Measurements from ENCODE around the gene LRRC10B.

GRCh38 chr11:60476977-60477581 lies 15.5 kb upstream of the MS4A12 start:
- RRBS = no CpG with 5 or more reads among the region's 6 CpGs

DNA sequence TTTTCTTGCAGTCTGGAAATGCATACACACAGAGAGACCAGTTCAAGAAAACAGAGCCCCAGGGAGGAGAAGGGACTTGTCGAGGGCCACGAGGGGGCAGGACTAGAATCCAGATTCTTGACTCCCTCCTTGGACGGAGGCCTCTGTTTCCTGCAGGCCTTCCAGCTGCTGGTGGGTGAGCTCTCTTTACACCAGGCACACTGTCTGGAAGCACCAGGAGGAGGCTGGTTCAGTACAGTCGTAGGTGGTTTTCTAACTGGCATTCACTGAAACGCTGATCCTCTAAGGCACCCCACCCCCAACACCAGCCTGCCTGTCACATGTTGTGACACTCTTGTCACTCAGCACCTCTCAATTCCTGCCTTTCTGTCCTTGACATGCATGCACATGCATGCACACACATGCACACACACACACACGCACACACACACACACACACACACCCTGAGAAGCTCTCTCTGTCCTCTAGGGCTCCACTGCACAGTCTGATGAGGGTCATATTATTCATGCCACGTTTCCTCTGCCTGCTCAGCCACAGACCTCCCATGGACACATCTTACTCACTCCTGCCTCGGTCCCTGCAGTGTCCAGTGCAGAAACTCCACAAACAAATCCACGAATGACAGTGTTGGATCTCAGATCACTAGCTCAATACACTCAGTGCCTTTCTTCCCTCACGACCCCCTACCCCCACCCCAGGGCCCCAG lies 790 bp downstream of the MS4A10 start:
- RRBS = no CpG with 5 or more reads among the region's 10 CpGs

GRCh38 chr11:60854164-60854598 lies 1.6 kb downstream of the PTGDR2 start:
- RRBS = no CpG with 5 or more reads among the region's 7 CpGs

DNA sequence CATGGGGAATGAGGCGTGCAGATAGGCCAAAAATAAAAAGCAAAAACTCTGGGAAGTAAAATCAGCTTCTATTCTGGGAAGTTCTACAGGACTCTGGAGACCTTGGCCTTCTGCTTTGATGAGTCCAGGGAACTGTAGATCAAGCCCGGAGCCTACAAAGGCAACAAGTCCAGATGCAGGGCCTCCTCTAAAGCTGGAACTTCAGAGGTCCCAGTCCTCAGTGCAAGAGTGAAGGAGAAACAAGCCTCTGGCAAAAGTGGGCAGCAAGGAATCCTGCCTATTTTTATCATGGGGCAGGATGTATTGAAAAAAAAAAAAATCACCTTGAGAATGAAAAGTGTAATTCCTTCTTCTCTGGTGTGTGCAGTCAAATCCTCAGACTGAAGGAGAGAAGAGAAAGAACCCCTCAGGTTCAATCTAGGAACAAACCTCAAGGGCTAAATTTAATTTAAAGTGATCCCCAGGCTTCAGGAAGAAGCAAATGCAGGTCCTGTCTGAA lies 11.5 kb downstream of the ZP1 start:
- RRBS = no CpG with 5 or more reads among the region's 2 CpGs

DNA sequence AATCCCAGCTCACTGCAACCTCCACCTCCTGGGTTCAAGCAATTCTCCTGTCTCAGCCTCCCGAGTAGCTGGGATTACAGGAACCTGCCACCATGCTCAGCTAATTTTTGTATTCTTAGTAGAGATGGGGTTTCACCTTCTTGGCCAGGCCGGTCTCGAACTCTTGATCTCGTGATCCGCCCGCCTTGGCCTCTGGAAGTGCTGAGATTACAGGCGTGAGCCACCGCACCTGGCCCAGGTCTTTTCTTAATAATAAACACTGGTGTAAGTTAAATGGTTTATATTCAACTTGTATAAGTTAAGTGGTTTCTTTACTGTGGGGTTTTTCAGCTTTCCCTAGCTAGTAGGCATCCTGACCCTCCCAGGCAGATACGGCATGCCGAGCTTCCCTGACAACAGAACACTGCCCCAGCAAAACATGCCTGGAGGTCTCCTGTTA lies 17.0 kb downstream of the PRPF19 start:
- RRBS = no CpG with 5 or more reads among the region's 10 CpGs

- RRBS = no CpG with 5 or more reads among the region's 3 CpGs
These were observed 8.4 kb downstream of the TMEM132A start for GRCh38 chr11:60932565-60933237.

- RRBS = no CpG with 5 or more reads among the region's 2 CpGs
These were observed 25.9 kb upstream of the CD5 start for GRCh38 chr11:61076401-61076795.

- RRBS = no CpG with 5 or more reads among the region's 14 CpGs
These were observed 18.6 kb downstream of the CD5 start for GRCh38 chr11:61120431-61121663.

- RRBS = no CpG with 5 or more reads among the region's 5 CpGs
These were observed 10.9 kb downstream of the VPS37C start for GRCh38 chr11:61150303-61150697.

- RRBS = no CpG with 5 or more reads among the region's 9 CpGs
These were observed 3.7 kb upstream of the VPS37C start for GRCh38 chr11:61164828-61165397.

DNA sequence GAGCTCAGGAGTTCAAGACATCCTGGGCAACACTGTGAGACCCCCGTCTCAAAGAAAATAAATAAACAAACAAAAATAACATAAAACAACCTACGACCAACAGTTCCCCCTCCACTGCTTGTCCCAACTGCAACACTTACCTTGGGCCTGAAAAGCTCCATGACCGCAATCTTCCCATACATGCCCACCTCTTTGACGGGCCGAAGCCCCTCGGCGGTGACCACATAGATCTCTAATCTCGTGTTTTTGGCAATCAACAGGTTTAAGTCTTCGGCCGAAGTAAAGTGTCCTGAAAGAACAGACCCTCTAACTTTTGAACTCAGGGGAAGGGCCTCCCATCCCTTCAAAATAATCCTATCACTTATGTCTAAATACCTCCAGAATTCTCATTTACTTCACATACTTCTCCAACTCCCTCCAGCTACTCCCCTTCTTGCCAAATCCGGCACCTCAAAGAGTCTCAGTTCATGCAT lies 1.5 kb downstream of the DDB1 start:
- RRBS = no CpG with 5 or more reads among the region's 11 CpGs

DNA sequence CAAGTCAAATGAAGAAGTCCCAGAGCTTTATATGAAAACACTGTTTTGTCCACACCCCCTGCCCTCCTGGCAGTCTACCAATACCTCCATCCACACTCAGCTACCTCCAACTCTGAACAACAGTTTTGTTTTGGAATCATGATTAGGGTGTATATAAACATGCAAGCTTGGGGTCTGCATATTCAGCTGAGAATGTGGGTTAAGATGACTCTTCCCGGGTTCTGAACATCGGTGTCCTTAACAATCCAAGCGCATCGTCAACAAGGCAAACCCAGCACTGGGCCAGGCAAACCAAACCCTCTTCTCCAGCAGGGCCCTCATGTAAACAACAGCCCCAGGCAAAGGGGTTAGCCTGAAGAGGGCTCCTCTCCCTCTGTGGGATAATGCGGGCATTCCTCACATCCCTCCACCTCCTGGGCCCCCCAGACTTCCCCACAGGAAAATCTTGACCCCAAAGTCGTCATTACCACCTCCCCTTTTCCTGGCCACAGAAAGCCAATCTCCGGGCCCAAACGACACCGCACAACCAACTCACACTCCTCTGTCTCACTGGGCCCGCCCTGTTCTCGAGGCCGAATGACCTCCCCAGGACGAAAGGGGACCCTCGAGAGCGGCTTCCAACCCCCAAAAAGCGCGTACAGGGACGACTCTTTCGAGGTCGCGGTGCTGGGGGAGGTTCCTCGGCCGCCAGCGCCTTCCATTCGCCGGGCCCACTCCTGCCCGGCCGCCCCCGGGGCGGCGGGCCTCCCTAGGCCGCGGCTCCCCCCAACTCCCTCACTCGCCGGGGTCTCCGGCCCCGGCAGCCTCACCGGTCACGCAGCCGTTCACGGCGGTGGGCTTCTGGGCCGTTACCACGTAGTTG lies 575 bp downstream of the DDB1 start:
- RRBS = 2% methylated on average over 7 of the region's 44 CpGs

DNA sequence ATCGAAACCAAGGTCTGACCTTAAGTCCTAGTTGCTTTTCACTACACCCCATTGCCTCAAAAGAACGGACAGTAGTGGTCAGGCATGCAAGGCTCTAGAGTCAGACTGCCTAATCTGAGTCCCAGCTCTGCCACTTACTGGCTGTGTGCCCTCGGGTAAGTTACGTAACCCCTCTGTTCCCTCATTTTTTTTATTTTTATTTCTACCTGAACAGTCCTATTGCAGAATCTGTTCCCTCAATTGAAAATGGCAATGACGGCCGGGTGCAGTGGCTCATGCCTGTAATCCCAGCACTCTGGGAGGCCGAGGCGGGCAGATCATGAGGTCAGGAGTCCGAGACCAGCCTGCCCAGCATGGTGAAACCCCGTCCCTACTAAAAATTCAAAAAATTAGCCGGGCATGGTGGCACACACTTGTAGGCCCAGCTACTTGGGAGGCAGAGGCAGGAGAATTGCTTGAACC lies 9.5 kb downstream of the CYB561A3 start:
- RRBS = no CpG with 5 or more reads among the region's 11 CpGs

GRCh38 chr11:61508386-61508895 lies at the start of gene LRRC10B:
TSS of gene LRRC10B (plus strand) at chr11:61508749.
- RRBS = 3% methylated on average over 18 of the region's 60 CpGs

DNA sequence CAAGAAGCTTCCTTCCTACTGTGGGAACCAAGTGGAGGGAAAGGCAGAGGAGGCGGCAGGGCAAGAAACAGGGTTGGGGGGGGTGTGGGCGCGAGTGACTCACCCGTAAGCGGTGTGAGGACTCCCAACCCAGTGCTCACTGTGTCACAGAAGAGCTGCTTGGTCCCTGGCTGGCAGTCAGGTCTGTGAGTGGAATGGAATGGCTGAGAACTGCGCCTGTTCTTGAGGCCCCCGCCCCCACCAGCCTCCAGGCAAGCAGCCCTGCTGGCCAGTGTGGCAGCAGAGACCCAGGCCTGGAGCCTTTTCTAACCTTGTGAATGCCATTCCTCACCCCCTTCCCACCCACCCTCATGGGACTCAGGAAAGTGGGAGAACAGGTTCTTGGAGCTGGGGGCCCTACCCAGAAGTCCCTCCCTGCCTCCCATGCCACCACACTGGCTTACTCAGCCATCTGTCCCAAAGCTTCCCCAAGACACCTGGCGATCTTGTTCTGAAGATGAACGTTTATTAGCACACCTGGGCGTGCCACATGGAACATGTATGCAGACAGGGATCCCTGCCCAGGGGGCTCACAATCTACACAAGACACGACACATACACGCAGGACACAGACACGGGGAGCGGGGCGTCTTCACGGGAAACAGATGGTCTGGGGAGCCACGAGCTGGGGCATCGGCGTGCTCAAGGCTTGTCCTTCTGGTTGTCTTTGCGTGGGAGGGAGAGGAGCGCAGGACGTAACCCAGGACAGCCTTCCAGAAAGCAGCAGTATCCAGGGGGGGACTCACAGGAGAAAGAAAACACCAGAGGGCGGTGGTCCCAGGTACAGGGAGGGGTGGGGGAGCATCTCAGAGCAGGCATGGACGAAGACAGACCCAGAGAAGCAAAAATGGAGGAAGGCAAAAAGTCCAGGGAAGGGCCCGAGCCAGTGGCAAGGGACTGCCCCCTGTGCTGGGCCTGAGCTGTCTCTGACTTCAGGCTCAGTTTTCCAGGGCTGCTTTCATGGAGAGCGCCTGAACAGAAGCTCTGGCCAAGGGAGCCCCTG lies 5.0 kb downstream of the LRRC10B start:
- RRBS = no CpG with 5 or more reads among the region's 26 CpGs

DNA sequence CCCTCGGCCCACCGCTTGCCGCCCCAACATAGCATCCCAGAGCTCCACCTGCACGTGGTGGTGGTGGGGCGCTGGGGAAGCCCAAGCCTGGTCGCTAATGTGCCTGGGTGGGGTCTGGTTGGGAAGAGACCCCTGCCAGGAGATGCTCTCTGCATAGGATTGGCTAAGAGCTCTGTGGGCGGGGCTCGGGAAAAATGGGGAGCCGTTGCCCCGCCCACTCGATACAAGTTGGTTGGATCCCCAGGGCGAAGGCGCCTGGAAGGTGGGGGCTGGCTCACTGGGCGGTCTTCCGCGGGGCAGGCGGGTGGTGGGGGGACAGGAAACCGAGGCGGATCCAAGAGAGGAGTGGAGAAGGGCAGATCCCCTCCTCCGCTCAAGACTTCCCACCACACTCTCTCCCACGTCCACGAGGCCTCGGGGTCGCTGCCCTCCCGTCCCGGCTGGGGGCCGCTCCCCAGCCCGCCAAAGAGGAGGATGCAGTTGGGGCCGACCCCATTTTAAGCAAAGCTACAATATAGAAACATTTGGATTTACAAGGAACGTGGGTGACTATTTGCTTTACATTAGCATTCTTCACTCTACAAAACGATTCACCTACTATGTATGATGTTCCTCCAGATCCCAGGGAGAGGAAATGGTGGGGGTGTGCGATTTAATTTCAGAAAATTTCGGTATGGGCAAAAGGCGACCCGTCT lies 7.8 kb downstream of the LRRC10B start:
- RRBS = no CpG with 5 or more reads among the region's 35 CpGs

DNA sequence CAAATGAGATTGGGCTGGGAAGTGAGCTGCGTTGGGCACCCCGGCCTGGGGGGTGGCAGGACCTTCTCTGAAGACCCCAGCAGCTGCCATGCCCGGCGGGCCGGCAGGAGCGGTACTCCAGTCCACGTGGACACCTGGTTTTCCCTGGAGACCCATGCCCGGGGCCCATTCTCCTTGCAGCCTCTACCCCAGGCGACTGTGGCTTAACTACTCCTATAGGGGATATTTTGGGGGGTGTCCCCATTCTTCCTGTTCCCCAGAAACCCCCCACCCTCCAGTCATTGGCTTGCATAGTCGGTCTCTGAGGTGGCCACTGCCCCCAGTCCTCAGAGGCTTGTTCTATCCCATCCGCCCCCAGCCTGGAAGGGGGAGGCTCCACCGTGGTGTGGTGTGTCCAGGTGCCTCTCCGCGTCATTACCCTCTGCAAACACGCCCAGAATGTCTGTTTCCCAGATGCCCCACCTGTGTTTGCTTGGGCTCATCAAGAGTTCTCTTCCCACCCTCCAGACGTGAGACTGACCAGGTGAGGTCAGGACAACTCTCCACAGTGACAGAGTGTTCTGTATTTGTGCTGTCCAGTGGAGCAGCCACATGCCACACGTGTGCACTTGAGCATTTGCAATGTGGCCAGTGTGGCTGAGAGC lies 24.7 kb downstream of the LRRC10B start:
- RRBS = 66% methylated on average over 6 of the region's 17 CpGs

DNA sequence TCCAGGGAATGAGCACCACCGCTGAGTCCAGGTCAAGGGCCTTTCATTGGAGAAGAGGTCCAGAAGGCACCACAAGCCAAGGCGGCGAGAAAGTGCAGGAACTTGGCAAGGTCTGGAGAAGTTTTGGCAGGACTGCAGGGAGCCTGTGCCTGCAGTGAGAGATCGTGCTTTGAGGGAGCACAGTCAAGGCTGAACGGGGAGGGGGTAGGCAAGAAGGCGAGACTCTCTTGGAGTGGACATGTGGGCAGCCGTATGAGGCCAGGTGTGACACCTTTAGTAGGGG lies 30.4 kb downstream of the LRRC10B start:
- RRBS = no CpG with 5 or more reads among the region's 7 CpGs

- RRBS = no CpG with 5 or more reads among the region's 8 CpGs
These were observed 26.6 kb upstream of the SYT7 start for GRCh38 chr11:61607339-61607926.

DNA sequence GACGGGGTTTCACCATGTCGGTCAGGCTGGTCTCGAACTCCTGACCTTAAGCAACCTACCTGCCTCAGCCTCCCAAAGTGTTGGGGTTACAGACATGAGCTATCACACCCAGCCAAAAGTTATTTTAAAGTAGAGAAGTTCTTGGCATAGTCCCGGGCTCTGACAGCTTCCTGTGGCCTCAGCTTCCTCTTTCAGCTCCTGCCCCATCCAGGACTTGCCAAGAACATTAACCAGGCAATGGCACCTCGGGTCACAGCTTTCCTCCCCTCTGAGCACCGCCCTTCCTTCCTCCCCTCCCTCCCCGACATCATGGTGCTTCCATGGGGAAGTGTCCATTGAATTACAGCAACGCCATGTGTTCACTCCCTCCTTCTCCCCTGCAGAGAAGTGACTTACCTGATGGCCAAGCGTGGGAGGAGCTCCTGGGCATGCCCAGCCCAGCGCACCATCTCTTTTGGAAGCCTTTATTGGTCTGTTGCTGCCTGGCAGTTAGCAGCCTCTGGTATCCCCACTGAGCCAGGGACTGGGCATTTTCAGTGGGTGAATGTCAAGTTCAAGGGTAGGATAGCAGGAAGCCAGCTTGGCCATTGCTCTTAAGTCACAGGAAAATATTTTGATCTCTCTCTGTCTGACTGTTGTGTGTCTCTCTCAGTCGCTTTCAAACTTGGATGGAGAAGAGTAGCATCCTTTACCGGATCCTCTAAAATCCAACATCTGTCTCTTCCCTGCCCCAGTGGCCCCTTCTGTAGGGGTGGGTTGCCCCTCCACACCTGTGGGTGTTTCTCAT lies 25.7 kb upstream of the DAGLA start:
- RRBS = no CpG with 5 or more reads among the region's 12 CpGs

Measured in iris pigment epithelial cell (primary cell).